Measurements from ENCODE around the genes CNPPD1, SPEGNB, STK11IP and SGPP2.

- PRO-cap = bidirectional peak, plus-strand start at chr2:219177068, minus-strand start at chr2:219176949
- RAMPAGE, long total RNA, 3 experiments = start-site peak on the plus strand in 2 of 3 experiments, at chr2:219177011-219177114 at its widest, 10 to 20 reads per replicate; start-site peak on the minus strand in 3 of 3 experiments, at chr2:219176908-219176950 at its widest, 21 to 130 reads per replicate
Measured at GRCh38 chr2:219176543-219177547, at the start of gene CNPPD1. TSS of gene CNPPD1 (minus strand) at chr2:219176925.

- PRO-cap = no peak
- RAMPAGE, long total RNA, 3 experiments = no peak in any of the 3 experiments
Measured at GRCh38 chr2:219208119-219208715, 1.6 kb downstream of the ZFAND2B start.

- PRO-cap = no peak
- RAMPAGE, long total RNA, 3 experiments = no peak in any of the 3 experiments
Measured at GRCh38 chr2:219223876-219224522, 5.2 kb upstream of the ABCB6 start.

DNA sequence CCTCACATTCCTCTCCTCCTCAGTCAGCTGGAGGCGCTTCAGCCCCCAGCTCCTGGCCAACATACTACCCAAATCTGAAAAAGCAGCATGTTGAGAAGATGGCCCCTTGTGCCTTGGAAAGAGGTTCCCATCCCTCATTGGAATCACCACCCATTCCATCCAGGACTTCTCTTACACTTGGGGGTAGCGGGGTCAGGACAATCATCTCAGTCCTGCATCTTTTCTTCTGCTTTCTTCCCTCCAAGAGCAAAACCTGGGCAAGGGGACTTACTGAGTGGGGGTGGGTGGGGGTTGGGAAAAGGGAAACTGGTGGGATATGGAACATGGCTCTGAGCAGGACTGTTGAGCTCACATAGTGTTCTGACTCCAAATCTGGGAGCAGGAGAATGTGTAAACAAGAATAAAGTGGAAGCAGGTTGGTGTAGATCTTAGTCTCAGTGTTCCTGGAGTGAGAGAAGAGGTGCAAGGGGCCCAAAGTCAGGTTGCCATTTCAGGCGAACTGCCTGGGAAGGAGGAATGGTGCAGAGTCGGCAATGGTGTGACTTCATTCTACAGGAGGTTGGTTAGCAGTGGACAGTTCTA lies 3.3 kb downstream of the STK16 start:
- PRO-cap = no peak
- RAMPAGE, long total RNA, 3 experiments = no peak in any of the 3 experiments

- PRO-cap = no peak
- RAMPAGE, long total RNA, 3 experiments = no peak in any of the 3 experiments
Measured at GRCh38 chr2:219251839-219252443, 1.1 kb upstream of the TUBA4B start.

DNA sequence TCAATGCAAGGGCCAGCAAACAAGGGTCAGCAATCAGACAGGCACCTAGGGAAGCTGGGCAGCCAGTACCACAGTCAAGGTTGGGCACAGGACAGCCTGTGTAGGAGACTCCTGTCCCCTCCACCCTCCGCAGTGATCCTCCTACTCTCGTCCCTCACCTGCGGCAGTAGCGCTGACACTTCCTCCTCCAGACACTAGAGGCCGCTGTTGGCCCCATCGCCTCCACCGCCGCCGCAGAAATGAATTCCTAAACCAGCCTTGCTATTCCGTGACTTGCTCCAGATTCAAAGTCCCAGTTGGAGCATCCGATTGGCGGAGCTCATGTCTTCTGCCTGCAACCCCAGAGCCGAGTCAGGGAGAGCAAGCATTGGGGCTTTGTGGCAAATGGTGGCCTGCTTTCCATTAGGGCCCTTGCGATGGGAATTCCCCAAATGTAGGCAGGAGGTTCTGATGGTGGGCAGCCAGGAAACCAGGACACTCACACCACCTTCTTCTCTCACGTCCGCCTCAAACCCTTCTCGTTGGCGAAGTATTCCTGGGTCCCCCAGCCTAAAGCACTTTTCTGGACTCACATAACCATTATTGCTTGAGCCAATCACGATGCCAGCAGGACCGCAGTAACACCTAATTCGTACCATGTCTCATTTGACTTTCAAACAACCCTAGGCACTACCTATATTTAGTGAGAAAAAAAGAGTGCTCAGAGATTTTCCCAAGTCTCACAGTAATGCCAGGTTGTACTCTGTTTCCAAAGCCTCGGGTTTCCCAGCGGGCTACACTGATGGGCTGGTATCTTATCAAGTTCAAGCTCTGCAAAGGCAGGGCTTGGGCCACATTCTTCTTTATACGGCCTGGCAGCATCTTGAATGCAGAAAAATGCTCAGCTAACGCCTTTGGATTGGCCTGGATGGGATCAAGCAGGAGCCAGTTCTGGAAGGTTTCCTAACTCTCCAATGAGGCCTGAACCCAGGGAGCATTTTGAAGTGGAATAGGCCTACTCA lies 1.2 kb upstream of the DNAJB2 start:
- PRO-cap = no peak
- RAMPAGE, long total RNA, 3 experiments = no peak in any of the 3 experiments

GRCh38 chr2:219280827-219281978 lies 2.0 kb downstream of the DNAJB2 start:
- PRO-cap = no peak
- RAMPAGE, long total RNA, 3 experiments = no peak in any of the 3 experiments

DNA sequence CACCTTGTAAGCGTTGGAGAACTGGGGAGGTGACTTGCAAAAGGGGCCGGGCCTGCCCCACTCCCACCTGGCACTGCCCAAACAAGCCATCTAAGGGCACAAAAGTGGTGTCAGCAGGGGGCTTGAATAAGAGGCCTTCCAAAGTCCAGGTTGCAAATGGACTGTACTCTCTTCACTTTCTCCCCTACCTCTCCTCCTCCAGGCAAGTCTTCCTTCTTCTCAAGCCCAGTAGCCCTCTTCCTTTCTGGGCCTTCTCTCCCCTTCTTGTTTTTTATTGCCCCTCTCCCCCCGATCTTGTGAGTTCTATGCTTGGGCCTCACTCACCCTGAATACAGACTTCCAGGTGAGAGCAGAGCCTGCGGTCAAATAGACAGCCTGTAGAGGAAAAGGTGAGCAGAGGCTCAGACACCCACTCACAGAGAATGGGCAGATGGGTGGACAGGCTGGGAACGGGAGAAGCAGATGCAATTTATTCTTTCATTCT lies 1.7 kb downstream of the PTPRN start:
- PRO-cap = no peak
- RAMPAGE, long total RNA, 3 experiments = no peak in any of the 3 experiments

- PRO-cap = no peak
- RAMPAGE, long total RNA, 3 experiments = no peak in any of the 3 experiments
Measured at GRCh38 chr2:219495875-219496553, at the start of gene SPEGNB. TSS of gene SPEGNB (plus strand) at chr2:219496131.

DNA sequence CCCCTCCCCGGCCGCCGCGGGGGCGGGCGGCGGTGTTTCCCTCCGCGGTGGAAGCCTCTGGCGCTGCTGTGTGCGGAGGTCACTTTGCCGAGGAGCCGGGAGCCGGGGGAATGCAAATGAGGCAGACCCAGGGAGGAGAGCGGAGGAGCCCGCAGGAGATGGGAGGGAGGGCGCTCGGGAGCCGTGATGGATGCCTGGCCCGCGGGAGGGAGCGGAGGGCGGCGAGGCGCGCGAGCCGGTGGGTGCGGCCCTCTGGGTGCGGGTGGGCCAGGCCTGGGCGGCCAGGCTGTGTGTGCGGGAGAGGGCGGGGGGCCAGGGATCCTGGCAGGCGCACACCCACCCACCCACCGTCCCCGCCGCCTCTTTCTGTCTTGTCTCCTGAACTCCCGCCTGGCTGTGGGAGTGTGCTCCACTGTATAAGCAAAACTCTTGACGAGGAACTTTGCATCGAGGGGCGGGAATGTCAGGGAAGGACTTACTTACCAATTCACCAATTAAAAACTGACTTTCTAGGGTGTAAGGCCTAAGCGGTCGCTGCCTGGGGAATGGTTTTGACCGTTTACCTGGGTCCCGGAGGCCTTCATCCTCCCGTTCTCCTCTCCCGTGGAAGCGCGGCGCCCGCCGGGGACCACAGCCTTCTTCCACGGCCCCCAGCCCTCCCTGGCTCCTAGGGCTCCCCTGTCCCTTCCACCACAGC lies 8.6 kb downstream of the ASIC4 start:
- PRO-cap = no peak
- RAMPAGE, long total RNA, 3 experiments = no peak in any of the 3 experiments

GRCh38 chr2:219539445-219540352 lies 3.9 kb downstream of the CHPF start:
- PRO-cap = no peak
- RAMPAGE, long total RNA, 3 experiments = no peak in any of the 3 experiments

DNA sequence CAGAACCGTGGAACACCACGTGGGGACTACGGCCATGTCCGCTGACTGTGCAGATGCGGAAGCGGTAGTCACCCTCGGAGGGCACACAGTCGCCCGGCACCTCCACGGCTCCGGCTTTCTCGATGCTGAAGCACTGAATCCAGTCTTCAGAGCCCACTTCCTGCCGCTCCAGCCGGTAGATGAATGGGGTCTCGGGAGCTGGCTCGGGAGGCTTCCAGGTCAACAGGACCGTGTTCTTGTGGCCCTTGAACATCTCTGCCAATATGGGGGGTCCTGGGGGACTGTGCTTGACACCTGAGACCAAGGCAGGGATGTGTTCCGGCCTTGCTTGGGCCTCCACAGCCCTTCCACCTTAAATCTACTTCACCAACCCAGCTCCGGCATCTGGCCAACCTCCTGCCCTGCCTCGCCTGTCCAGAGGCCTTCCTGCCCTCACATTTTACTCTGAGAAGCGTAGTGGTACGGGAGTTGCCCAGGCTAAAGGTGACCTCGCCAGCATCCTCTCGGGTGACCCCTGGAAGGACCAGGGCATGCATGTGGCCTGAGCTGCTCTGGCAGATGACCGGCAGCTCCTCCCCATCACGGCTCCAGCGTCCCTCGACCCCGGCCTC lies 4.0 kb downstream of the OBSL1 start:
- PRO-cap = no peak
- RAMPAGE, long total RNA, 3 experiments = no peak in any of the 3 experiments

- PRO-cap = no peak
- RAMPAGE, long total RNA, 3 experiments = no peak in any of the 3 experiments
Measured at GRCh38 chr2:219571804-219572019, 373 bp upstream of the OBSL1 start.

GRCh38 chr2:219597438-219598635 lies at the start of gene STK11IP:
TSS of gene STK11IP (plus strand) at chr2:219597857.
- PRO-cap = bidirectional peak, plus-strand start at chr2:219598183, minus-strand start at chr2:219597746
- RAMPAGE, long total RNA, 3 experiments = start-site peak on the plus strand in 2 of 3 experiments, at chr2:219598106-219598230 at its widest, 5 to 13 reads per replicate

- PRO-cap = no peak
- RAMPAGE, long total RNA, 3 experiments = no peak in any of the 3 experiments
Measured at GRCh38 chr2:219758813-219759365, 131.5 kb downstream of the SLC4A3 start.

DNA sequence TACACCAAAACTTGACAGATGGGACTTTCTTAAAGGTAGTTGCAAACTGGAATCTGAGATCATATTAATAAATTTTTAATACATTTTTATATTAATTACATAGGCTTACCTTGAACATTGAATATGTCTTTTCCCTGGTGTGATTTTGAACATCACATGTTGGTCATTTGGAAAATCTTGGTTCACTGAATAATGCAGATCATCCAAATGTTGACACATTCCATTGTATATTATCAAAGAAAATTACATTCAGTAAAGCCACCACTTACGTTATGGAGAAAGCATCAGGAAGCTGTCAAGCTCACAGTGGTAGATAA lies 597.0 kb downstream of the EPHA4 start:
- PRO-cap = no peak
- RAMPAGE, long total RNA, 3 experiments = no peak in any of the 3 experiments

- PRO-cap = no peak
- RAMPAGE, long total RNA, 3 experiments = no peak in any of the 3 experiments
Measured at GRCh38 chr2:222235558-222235821, 63.3 kb downstream of the PAX3 start.

- PRO-cap = no peak
- RAMPAGE, long total RNA, 3 experiments = no peak in any of the 3 experiments
Measured at GRCh38 chr2:222423796-222424765, at the start of gene SGPP2. TSS of gene SGPP2 (plus strand) at chr2:222424543.

DNA sequence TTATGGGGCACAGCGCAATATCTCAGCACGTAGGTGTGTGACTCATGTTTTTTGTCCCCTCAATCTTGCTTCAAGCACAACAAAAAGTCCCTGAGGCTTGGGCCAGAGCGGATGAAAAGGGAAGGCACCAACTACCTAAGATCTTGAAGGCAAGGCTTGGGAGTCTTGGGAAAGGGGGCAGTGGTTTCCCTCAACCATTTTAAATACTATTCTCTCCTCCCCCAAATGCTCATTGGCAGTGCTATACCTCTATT lies 9.9 kb downstream of the SGPP2 start:
- PRO-cap = no peak
- RAMPAGE, long total RNA, 3 experiments = no peak in any of the 3 experiments

DNA sequence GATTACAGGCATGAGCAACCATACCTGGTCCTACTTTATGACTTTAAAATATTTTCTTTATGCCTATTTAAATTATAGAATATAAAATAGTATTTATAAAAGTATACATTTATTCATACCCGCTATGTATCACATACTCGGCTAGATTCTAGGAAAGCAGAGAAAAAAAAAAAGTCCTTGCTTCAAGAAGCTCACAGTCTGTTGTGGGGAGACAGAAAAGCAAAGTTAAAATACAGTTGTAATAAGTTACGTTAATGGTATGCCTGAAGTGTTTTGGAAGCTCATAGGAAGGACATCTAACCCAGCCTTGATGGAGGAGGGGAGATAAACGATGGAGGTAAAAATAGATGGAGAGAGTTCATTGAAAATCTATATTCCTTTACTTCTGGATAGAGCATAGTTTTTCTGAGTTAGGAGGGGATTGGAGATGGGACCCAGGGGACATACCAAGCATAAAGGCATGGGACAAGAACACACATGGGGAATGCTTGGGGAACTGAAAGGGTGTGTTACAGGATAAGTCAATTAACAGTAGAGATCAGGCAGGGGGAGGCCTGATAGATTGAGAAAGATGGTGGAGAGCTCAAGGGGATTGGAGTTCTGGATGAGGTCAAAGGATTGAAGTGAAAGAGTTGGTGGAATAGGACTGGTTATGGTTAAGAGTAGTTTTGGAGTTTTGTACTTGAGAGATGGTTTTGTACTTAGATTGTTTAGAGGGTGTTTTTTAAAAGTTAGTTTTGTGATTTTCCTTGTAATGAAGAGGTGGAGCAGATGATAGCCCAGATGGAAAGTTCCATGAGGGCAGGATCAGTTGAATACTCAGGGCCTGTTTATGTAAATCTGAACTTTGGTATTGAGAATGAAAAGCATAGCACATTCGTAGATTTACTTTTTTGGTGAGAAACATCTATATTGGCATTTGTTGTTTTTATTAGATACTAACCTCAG lies 16.0 kb downstream of the ACSL3 start:
- PRO-cap = no peak
- RAMPAGE, long total RNA, 3 experiments = no peak in any of the 3 experiments

Data from tibial nerve (tissue), 3 donors.